H4 (cell line): ENCODE measurements around a stretch of chr7.

GRCh38 chr7:105876735-105877714 lies 626 bp upstream of the ATXN7L1 start:
- RAMPAGE, long total RNA, result no peak

DNA sequence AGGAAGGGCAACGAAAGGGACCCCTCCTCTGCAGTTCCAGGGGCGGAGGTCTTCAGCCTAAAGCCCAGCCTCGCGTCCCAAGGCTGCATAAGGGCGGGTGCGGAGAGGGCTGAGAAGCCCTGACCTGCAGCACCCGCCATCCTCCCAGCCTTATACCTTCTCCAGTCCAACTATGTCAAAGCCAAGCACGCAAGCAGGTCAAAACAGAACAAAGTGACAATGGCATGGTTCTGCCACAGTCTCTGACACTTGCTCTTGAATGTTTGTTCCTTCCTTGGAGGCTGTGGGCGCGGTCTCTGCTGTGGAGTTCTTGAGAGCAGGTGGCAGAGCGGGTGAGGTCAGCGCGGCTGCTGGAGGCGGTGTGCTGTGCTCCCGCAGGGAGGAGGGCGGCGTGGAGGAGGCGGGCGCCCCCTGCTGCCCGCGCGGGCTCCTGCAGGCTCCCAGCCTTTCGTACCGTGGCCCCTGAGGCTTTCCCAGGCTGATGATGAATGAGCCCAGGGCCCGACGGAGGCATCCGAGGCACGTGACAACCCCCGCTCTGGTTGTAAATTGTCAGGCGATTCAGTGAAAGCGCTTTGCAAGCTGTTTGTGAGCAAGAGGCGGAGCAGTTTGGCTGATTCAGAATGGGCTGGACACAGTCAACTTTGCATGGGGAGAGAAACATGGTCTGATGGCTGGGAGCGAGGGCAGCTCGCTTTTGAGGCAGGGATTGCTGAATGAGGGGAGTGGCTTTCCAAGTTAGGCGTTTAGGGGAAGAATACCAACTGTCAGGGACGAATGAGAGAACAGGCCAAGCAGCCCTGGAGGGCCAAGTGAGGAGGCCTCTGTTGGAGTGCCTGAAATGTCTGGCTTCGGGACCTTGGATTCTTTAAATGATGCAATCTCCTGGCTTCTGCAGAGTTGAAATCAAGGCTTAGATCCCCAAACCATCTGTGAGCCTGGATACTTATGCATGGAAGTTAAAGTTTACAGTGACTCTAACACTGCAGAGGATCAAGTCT lies 46.5 kb downstream of the CDHR3 start:
- RAMPAGE, long total RNA, result no peak

DNA sequence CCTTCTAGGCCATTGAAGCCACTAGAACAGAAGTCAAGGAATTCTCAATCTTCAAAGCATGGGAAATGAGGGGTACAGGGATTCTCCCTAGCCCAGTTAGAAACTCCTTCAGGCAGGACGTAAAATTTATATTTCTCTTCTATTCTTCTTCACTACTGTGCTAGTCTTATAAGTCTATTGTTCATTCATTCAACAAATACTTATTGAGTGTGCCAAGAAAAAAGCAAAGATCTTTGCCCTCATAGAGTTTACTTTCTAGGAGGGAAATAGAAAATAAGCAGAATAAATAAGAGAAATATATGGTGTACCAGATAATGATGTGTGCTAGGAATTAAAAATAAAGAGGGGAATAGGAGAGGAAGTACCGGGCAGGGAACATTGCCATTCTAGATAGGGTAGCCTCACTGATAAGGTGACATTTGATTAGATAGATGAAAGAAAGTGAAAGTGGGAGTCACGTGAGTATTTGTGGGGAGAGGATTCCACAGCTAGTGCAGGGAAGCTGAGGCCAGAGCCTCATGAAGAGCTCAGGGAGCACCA lies 48.9 kb downstream of the CDHR3 start:
- RAMPAGE, long total RNA, result no peak

DNA sequence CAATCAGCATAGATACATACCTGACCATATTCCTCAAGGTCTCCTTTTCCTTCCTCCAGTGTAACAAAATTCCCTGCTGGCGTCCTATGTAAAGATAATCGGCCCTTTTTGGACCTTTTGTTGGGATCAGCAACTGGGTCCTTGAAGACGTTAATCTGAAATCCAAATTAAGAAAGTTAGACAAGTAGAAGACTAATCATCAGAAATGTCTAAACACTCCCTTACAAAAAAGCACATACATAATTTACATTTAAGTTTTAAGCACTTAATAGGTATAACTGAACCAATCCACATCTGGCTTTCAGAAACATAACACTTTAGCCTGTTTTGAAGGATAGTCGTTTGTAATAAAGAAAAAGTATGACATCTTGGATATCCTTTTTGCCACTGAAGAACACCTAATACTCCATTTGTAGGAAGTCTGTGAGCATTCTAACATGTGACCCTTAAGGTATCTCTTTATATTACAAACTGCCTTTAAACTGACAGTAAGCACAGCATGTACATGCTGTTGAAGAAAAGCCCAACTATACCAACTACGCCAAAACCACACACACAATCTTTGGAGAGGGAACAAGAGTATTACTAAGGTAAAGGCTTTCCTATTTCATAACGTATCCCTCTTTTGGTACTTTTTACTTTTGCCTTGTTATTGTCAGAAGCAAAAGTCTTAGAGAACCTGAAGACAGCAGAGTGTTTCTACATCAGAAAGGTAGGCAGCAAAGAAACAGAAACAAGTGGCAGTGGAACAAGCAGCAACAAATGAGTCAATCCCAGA lies 31.6 kb downstream of the NAMPT start:
- RAMPAGE, long total RNA, result no peak

- RAMPAGE, long total RNA, result no peak
Observed at GRCh38 chr7:106257448-106258692, 26.9 kb downstream of the NAMPT start.

DNA sequence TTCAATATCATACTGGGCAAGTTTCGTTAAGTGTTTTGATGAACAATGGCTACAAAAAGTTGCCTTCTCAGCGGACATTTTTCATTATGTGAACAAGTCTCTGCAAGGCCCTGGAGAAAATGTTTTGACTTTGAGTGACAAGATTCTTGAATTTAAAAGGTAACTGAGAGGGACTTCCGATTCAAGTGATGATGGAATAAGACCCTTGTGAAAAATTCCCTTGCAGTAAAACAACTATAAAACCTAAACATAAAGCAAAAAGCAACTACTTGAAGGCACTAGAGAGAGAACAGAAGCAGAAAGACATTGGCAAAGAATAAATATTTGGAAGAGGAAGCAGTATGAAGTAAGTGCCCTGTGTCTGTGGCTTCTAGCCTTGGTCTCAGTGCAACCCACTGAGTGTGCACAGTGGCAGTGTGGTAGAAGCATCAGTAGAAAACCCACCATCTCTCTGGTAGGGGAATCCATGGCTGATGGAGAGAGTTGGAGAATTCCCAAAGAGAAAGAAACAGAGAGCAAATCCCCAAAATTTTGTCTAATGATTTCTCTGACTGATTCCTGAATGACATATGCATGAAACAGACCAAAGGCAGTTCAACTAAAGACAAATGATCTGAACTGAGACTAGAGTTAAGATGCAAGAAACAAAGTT lies 62.7 kb upstream of the NAMPT start:
- RAMPAGE, long total RNA, result no peak

GRCh38 chr7:106484475-106484846 lies 176.5 kb downstream of the CCDC71L start:
- RAMPAGE, long total RNA, result no peak

DNA sequence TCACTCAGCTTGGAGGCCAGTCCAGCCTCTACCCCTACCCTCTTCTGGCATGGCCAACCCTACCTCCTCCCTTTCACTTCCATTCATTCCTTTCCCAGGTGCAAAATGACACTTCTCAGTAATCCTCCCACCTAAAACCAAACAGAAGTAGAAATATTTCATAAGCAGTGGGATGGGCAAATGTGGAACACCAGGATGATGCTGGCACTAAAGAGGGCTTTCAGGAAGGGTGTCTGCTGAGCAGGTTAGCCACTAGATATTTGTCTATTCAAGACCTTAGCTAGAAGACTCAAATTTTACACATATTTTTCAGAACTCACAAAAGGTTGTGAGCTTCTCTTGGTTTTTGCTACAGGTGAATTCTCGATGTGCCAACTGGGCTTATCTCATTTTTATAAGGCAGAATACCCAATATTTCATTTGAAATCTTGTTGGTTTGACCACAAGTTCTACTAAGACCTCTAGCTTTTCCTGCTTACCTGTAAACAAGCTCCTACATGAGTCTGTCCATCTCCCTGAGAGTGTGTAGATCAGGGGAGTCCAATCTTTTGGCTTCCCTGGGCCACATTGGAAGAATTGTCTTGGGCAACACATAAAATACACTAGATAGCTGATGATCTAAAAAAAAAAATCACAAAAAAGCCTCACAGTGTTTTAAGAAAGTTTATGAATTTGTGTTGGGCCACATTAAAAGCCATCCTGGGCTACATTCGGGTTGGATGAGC lies 21.5 kb downstream of the PIK3CG start:
- RAMPAGE, long total RNA, result no peak

DNA sequence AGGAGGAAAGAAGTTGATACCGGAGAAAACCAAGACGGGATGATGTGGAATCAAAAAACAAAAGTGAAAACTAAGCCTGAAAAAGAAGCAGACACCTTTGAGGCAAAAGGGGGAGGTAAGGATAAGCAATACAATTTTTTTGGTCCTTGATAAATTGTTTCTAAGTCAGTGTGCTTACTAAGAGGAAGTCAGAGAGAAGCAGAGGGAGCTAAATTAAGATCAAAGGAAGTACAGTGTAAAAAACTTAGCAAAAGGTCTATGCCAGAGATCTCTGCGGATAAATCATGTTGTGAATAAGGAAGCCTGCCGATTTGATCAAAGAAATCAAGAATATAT lies 137.0 kb upstream of the GPR22 start:
- RAMPAGE, long total RNA, result no peak

DNA sequence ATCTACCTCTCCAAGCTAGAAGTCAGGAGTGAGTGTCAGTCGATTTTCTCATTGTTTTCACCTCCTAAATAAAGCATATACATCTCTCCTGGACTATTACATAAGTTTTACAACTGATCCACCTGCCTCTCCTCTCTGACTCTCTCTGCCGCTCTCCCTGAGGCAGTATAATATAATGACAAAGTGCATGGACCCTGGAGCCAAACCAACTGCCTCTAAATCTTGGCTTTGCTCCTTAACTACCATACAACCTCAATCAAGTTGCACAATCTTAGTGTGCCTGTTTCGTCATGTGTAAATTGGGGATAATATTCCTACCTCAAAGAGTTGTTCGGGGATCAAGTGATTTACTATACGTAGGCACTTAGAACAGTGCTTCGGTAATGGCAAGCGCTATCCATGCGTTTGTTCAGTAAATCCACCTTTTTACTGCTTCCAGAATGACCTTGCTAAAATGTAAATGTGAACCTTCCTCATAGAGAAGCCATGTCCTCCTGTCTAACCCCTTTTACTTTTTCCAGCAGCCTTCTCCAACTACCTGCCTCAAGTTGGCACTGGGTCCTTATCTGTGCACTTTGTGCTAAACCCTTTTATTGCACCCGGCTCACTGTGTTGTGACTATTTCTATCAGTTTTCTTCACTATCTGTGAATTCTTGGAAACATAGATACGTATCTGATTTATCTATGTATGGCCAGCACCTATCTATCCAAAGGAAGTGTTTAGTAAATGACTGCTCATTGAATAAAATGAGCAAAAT lies 30.6 kb upstream of the DLD start:
- RAMPAGE, long total RNA, result no peak

- RAMPAGE, long total RNA, result no peak
Observed at GRCh38 chr7:108135498-108136053, 5.4 kb upstream of the LAMB4 start.

DNA sequence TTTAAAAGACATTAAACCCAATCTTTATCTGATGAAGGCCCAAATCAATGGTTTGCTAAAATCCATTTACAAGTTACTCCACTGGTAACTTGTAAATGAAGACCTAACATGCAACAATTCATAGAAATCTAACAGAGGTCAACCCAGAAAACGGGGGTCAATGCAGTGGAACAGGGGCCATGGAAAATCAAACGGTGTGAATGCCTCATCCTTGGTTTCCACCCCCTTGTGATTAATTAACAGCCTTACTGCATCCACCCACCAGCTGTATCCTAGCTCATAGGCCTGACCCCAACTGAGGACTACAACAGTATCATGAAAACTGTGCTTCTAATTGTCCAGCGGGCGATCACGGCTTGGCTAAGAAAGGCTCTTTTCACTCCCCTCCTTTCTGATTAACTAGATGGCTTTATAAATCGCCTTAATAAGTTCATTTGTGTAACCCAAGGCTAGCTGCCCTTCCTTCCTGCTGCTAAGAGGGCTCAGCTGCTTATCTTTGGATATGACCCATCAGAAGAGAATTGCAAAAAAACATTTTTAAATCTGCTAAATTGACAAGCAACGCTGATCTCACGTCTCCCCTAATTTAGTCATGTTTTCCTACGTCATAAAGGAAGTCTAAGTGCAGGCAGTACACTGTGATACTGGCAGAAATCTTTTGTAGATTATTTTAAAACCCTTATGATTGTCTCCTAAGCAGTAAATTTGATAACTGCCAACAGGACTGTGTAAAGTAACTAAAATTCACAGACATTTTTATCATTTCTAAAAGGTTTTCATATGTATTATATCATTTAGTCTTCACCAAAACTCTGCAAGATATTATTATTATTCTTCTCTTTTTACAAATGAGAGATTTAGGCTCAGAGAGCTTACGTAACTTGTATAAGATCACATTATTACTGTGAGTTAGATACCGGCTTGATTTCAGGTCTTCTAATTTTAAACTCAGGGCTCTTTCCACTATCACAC lies 163.0 kb downstream of the NRCAM start:
- RAMPAGE, long total RNA, result no peak

DNA sequence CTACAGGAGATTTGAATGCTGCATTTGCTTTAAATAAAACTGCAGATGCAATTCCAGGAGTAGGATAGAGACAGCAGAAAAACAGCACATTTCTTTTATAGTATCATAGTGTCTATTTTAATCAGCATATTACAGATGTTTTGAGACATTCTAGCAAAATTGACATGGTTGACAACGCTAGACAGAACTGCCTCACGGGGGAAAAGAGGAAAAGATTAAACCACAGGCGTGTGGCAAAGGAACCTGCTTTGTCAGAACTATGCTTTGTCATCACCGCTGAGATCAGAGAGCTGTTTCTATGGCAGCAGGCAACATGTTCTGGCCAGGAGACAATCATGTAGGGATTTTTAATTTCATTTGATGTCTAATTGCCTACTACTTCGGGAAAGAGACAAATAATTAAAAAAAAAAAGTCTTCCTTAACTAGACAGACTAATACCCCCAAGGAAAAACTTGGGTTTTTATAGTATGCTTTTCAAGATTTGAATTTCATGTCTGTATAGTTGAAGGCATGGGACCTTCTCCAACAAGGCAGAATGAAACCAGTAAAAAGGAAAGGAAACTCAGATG lies 40.0 kb downstream of the NRCAM start:
- RAMPAGE, long total RNA, result no peak

- RAMPAGE, long total RNA, result no peak
Observed at GRCh38 chr7:108470486-108471215, 14.4 kb upstream of the NRCAM start.

DNA sequence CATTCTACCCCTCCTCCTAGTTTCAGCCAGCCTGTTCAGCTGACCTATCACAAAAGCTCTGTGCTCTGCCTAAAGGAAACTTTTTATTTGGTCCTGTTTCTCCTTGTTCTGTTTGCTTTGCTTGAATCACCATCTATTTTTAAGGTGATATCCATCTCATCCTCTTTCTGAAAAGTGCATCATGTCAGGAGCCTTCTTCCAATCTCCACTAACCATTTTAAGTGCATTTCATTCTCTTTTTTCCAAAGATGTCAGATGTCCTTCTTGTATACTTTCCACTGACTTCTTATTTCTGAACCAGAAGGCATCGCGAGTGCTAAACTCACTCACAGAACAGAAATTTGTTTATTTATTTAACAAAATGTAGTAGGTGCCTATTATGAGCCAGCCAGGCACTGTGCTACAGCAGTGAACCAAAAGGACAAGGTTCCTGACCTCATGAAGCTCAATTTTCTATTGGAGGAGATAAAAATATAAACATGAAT lies 220.9 kb upstream of the LRRN3 start:
- RAMPAGE, long total RNA, result no peak

DNA sequence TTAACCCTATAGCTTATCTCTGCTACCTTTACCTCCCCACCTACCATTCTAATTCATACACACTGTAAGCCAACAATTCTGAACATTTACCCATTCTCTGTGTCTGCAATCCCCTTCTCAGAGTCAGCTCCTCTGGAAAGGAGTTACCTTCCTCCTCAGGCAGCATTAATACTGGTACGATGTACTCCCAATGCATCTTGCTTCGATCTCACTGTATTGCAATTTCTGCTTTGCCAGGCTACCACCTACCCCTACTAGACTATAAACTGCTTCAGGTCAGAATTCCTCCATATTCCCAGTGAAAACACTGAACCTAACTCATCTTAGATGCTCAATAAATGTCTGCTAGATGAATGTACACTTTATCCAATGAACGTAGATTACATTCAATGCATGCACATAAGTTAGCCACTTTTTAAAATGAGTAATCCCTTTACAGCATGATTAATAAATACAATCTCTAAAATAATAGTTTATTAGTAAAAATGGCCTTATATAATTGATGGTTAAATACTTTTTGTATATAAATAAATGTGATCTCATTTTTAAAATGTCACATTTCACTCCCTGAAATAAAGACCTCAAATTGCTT lies 141.9 kb downstream of the LRRN3 start:
- RAMPAGE, long total RNA, result no peak

- RAMPAGE, long total RNA, result no peak
Observed at GRCh38 chr7:111556872-111557605, 5.3 kb downstream of the IMMP2L start.

- RAMPAGE, long total RNA, result no peak
Observed at GRCh38 chr7:111561331-111562339, 657 bp downstream of the IMMP2L start.

DNA sequence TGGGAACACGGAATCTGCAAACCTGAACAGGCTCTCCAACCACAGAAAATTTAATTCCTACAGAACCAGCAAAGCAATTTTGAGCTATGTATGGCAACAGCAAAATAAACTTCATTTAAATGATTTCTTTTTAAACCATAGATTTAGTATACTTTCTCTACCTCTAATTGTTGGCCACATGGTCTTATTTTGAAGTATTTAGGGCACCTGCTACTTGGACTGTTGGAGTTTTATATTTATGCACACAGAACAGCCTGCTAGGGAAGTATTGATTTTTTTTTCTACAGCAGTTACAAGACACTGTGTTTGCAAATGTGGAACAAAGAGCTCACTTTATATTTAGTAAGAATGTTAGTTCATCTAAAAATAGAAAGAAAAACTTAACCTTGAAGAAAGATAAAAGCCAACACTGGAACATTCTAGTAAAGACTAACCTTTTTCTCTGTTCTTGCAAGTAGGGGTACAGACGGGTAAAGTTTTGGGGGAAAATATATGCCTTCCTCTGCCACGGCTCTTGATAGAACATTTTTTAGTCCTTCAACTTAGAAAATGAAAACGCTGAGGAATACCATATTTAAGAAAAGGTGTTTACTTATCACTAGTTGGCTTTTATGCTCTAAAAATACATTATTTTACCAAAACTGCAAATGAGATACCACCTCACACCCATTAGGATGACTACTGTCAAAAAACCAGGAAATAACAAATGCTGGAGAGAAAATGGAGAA lies 241.1 kb upstream of the IMMP2L start:
- RAMPAGE, long total RNA, result no peak

- RAMPAGE, long total RNA, result no peak
Observed at GRCh38 chr7:111831078-111831943, 269.0 kb upstream of the IMMP2L start.